GM19239 (cell line): ENCODE measurements around a stretch of chr6.

DNA sequence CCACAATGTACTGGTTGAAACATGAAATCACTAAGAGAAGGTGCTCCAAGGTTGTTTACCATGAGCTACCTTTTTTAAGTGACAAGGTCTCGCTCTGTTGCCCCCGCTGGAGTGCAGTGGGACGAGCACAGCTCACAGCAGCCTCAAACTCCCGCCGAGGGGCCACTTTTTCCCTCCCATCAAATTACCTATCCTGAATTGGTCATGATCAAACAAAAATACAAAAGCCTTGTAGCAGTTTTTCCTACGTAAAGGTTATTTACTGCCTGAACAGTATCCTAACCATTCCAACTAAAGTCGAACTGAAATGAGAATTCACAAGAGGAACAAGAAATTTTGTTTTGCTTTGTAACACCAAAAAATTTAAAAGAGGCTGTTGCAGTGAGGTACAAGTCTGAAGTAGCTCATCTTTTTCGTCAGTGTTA lies 1.4 kb downstream of the BCLAF1 start:
- RRBS: no CpG with 5 or more reads among the region's 8 CpGs

GRCh38 chr6:136563340-136563851 lies 13.2 kb upstream of the MAP7 start:
- RRBS: no CpG with 5 or more reads among the region's 5 CpGs

- RRBS: no CpG with 5 or more reads among the region's 1 CpG
These were observed 30.7 kb upstream of the MAP7 start for GRCh38 chr6:136581005-136581204.

GRCh38 chr6:136593054-136593654 lies 42.9 kb upstream of the MAP7 start:
- RRBS: no CpG with 5 or more reads among the region's 1 CpG

DNA sequence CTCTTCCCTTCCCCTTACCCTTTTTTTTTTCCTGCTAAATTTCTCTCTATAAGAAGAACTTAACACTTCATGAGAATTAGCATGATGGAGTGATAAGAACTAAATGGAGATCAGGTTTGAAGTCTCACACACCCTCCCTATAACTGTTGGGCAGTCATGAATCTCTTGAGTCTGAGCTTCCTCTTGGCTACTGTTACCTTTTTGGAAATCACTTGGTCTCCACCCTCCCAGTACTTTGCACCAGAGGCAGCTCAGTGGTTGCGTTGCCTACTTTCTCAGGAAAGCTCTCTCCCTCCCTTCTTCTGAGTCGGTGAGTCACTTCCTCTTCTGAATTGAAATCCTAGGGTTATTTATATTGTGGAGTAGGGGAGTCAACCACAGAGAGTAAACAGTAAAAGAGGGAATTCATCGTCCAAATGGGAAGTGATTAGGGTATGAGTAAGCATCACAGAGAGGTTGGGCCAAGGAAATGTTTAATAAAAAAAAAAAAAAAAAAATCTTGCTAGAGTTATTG lies 60.0 kb upstream of the MAP7 start:
- RRBS: no CpG with 5 or more reads among the region's 3 CpGs

- RRBS: no CpG with 5 or more reads among the region's 4 CpGs
These were observed 119.0 kb upstream of the MAP7 start for GRCh38 chr6:136669072-136669756.

DNA sequence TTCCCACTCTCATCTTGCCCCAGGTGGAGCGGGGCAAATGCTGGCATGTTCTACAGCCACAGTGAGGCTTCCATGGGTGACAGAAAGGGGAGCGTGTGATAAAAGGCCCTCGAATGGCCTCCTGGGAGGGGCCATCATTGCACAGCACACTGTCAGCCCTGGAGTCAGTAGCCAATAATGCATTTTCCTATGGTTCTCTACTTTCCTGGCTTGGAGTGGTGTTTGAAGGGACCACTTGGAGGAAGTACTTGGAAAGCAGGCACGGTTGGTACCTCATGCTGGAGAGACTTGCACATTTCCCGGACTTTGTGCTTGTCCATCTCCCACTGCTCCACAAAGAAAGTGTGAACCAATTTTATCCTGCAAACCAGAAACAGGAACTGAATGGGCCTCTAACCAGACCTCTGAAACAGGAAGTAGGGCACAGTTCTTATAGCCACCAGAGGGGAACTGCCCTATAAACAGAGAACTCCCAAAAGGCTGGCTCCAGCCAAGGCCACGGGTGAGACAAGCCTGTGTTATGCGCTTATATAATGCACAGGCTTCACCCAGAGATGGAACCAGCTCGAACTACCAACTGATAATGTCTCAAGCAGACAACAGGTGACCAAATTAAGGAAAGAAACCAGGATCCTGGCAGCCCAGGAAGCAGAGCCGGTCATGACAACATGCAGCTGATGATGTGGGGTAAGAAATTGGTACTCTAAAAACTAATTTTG lies 8.5 kb downstream of the MAP3K5 start:
- RRBS: no CpG with 5 or more reads among the region's 9 CpGs

- RRBS: no CpG with 5 or more reads among the region's 11 CpGs
These were observed 7.1 kb downstream of the MAP3K5 start for GRCh38 chr6:136784912-136785837.

DNA sequence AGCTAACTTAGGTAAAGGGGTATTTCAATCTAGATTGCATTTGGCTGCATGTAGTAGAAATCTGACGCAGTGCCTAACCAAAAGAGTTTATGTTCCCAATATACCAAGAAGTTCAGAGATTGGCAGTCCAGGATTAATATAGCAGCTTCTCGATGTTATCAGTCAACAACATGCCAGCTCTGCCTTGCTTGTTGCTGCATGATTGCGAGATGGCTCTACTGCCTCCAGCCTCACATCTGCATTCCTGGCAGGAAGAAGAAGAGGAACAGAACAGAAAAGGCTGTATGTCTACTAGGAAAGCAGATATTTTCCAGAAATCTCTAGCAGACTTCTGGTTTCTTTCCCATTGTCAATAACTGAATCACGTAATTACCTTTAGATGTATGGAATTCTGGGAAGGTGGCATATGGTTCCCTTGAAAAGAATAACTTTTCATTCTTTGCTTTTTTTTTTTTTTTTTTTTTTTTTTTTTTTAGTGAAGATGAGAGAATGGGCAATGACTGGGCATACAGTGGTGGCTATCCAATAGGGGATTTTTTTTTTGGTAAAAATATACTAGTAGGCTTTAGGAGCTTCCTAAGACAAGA lies 60.9 kb downstream of the SLC35D3 start:
- RRBS: no CpG with 5 or more reads among the region's 4 CpGs

DNA sequence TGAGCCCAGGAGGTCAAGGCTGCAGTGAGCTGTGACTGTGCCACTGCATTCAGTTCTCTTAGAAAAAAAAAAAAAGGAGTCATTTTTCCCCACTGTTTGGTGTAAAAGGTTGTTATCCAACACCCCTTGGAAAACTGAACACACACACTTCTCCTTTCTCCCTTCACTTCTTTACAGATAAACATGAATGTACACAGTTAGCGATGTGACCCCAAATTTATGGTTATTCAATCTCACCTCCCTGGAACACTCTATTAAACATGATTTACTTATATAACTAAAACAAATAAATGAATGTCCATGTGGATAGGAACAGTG lies 9.0 kb downstream of the IFNGR1 start:
- RRBS: no CpG with 5 or more reads among the region's 1 CpG

- RRBS: no CpG with 5 or more reads among the region's 3 CpGs
These were observed 7.4 kb upstream of the IFNGR1 start for GRCh38 chr6:137226642-137227013.

GRCh38 chr6:137350421-137350773 lies 131.2 kb upstream of the IFNGR1 start:
- RRBS: no CpG with 5 or more reads among the region's 3 CpGs

DNA sequence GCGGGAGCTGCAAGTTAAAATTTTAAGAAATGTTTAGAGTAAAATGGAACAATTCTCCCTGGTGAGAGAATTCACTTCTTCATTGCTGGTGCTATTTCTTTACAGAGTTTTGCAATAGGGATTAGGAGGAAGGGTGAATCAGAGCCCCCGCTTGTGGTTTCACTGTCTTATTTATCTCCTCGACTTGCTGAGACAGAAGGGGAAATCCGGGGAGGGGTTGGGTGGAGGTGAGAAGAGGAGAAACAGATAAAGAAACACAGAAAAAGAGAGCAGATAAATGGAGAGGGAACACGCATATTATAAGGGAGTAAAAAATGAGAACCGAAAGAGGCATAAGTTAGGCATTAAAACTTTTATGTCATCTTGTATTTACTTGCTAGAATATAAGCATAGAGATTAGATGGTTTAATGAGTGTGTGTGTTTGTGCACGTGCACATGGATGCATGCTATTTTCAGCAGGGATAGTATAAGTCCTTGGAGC lies 105.0 kb downstream of the OLIG3 start:
- RRBS: no CpG with 5 or more reads among the region's 7 CpGs

DNA sequence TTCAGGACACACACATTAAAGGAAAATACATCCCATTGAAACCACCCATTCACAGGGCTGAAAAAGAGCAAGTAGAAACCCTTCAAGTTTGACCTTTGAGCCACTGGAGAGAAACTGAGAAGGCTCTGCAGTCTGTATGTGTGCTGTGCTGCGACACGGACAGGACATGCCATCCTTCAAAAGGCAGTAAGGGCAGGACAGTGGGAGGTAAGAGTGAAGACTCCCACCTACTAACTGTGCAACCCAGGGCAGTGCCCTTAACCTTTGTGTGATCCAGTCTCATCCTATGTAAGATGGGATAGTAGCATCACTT lies 153.5 kb upstream of the OLIG3 start:
- RRBS: no CpG with 5 or more reads among the region's 2 CpGs

GRCh38 chr6:137707890-137708591 lies 159.0 kb upstream of the TNFAIP3 start:
- RRBS: no CpG with 5 or more reads among the region's 11 CpGs

- RRBS: no CpG with 5 or more reads among the region's 4 CpGs
These were observed 132.2 kb upstream of the TNFAIP3 start for GRCh38 chr6:137734923-137735284.

DNA sequence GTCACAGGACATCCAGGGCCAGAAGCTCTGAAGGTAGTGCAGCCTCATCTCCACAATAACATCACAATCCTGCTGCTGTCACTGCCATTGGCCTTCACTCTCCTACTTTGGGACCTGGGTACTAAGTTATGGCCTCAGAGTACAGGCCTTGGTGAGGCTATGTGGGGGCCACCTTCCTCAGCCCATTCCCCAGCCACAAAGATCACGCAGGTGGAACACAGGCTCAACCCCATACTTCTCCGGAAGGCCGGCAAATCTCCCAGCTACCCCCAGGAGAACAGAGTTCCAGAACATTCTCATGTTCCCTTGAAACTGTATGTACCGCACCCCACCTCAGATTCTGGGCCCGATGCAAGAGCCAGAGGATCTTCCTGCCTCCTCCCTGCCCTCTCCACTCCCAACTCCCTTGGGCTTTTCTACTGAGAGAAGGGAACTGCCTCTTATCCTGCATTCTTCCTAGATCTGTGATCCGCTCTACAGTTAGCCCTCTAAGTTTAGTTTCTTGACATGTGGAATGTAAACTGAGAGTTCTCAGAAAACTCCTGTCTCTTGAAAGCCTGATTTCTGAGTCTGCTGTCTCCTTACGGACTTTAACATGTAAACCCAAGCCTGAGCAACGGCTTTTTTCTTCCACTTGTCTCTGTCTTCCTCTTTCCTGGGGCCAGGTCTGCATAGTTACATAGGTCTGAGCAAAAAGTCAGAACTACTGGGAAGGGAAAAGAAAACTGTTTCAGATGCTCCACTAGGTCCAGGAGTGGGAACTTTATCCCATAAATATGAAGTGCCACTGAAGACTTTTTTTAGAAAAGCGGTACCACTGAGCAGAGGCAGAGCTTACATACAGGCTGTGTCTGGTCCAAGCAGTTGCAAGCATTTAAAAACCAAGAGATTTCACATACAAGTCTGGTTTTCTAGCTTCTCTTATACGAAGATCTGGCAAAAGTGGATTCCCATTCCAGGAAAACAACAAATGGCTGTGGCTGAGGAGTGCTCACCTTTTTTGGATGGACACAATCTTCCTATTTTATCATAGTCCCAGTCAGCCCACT lies 86.5 kb upstream of the TNFAIP3 start:
- RRBS: no CpG with 5 or more reads among the region's 10 CpGs

GRCh38 chr6:137823713-137824957 lies 42.9 kb upstream of the TNFAIP3 start:
- RRBS: no CpG with 5 or more reads among the region's 12 CpGs

- RRBS: no CpG with 5 or more reads among the region's 6 CpGs
These were observed 4.4 kb upstream of the TNFAIP3 start for GRCh38 chr6:137862516-137863295.